ENCODE measurements around the genes NEDD1 and ACTR6.

GRCh38 chr12:96235540-96235866 lies 41.3 kb downstream of the ELK3 start:
- PRO-cap = no peak

GRCh38 chr12:96236190-96236832 lies 42.1 kb downstream of the ELK3 start:
- PRO-cap = no peak

GRCh38 chr12:96241634-96242353 lies 47.6 kb downstream of the ELK3 start:
- PRO-cap = no peak

- PRO-cap = no peak
These were observed 48.5 kb downstream of the ELK3 start for GRCh38 chr12:96242354-96243313.

DNA sequence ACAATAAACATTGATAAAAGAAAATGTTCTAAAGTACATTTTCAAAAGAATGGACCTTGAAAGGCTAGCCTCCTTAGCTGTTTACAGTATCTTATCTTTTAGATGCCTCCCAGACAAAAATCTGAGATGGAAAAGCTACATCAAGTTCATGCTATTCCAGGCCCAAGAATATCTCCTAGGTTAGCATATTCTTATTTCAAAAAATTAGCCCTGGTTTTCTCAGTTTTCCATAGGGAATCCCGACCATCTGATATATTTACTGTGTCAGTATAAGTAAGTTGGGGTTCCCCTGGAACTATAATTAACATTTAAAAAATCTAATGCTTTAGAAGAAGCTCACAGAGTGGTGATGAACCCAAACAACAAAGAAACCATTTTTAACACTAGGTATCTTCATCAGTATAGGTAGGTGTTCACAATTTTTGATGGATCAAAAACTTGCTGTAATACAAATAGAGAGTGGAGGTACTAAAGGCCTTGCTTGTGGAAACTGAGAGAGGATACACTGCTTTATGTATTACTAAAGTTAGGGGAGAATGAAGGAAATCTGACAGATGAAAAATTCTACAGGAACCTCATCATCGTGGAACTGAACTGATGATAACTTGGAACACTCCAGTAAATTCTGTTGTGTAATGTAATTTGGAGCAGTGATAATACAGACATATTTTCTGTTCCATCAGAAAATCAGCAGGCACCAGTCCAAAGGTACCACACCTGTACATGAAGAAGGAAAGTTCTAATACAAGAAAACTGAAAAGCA lies 73.8 kb downstream of the ELK3 start:
- PRO-cap = no peak

- PRO-cap = no peak
These were observed 91.0 kb downstream of the CDK17 start for GRCh38 chr12:96309129-96309657.

DNA sequence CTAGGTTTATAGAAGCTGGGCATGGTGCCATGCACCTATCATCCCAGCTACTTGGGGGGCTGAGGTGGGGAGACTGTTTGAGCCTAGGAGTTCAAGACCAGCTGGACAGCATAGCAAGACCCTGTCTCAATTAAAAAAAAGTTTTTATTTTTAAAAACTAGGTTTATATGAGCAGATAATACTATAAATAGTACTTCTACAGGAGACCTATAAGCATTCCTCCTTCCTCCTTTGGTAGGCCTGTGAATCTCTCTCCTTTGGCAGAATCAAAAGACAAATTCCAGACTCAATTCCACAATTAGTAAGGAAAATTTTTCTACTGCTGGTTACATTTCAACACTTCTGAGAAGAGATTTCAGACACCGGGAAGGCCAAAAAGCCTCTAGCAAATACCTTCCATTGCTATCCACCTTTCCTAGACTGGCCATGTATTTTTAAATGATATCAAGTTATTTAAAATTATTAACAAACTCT lies 34.5 kb downstream of the CDK17 start:
- PRO-cap = no peak

DNA sequence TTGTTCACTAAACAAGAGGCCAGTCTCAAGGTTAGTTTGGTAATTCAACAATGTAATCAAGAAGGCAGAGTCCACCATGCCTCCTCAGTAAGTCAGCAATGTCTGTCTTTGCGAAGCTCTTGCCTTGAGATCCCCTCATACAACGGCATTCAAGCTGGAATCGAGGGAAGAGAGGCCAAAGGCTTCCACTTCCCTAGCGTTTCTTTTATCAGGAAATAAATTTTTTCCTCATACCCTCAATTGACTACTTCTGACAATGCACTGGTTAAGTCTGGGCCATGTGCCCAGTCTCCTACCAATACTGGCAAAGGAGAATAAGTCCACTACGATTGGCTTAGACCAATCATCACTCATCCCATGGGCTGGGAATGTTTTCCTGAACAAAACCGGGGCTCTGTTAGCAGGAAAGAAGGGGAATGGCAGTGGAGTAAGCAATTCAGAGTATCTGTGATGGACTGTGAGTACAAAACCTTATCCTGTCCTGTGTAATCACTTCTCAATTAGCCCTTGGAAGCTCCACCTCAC lies 36.1 kb upstream of the CDK17 start:
- PRO-cap = no peak

DNA sequence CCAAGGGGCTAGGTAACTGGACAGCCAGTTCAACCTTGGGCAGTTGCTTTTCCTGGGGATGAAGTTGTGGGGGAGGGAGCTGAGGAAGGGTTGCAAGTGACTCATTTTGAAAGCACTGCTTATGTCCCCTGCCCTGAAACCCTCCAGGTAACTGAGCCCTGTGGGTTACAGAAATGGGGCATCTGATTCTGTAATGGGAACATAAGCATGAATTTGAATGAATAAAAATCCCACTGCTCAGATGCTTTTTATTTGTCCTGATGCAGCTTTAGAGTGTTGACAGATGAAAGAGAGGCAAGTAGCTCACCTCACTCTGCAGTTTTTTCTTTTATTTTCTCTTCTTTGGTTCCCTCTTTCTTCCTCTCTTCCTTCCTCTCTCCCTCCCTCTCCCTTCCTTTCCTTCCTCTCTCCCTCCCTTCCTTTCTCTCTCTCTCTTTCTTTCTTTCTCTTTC lies 13.3 kb downstream of the CFAP54 start:
- PRO-cap = no peak

DNA sequence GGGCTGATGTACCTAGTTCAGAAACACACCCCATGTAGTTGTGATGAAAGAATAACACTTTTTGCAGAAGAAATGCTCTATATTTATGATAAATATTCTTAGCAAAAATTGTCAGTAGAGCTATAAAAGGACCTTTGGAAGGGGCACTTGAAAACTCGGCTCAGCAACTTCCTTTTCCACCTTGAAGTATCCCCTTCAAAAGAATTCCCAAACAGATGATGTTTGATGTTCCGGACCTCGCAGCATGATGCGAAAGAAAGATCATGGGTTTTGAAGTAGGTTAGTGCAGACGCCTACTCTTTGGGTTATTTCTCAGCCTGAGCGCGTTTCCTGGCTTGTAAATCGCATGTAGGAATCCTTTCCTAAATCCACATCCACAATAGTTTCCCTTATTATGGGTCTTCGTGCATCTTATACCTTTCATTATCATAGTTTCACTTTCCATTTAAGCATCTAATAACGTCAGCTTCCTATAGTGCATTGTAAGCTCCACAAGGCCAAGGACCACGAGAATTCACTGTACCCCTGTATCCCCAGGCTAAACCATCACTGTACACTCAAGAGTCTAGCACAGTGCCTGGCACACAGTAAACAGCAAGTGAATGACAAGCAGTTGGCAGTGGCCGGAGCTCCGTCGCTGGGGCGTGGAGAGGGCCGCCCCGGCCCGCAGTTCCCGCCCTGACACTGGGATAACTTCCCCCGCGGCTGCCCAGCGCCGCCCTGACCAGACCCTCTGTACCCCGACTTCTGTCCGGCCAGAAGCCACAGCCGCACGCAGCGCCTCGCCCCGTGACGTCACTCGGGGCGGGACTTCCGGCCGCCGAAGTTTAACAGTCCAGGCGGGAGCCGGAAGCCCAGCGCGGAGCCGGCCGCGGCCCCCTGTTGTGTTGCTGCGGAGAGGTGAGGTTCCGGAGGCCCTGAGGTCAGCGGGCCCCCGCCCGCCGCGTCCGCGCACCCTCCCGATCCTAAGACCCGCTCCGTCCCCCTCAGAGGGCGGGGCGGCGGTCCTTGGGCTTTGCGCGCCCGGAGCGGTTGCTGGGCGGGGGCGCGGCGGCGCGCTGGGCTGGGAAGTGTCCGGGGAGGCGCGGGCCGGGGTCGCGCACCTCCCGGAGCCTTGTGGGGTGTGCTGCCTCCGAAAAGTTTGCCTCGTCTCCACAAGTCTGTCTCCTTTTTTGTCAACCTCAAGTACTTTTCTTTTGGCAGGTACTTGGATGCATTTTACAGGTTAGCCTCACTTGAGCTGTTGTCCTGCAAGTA lies at the start of gene NEDD1:
Gene NEDD1 (plus strand): TSS at position 857 of the 1,257 bp plus-strand sequence.
- PRO-cap = bidirectional peak, plus-strand start at position 833 of the sequence, minus-strand start at position 801 of the sequence

GRCh38 chr12:97274925-97276091 lies 368.3 kb downstream of the NEDD1 start:
- PRO-cap = bidirectional peak, plus-strand start at chr12:97275416, minus-strand start at chr12:97275399

DNA sequence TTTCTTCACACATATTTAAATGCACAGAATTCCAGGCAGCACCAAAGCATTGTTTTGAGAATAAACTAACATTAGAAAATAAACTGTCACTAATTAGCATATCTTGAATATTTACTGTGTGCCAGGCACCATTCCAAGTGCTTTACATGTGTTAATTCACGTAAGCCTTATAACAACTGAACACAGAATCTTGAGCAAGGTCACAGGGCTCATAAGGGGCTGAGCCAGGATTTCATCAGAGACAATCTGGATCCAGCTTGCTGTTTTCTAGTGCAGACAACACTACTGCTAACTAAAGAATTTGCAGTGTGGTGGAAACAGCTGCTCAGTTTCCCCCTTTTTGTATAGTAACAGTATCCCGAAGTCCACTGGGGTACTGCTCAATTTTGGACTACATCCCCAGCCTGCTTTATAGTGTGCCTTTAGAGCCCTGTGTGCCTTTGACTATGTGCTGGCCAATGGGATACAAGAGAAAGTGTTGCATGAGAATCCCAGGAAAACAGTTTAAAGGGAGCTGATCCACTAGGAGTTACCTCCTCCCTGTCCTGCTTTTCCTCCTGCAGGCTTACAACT lies 519.5 kb downstream of the NEDD1 start:
- PRO-cap = no peak

DNA sequence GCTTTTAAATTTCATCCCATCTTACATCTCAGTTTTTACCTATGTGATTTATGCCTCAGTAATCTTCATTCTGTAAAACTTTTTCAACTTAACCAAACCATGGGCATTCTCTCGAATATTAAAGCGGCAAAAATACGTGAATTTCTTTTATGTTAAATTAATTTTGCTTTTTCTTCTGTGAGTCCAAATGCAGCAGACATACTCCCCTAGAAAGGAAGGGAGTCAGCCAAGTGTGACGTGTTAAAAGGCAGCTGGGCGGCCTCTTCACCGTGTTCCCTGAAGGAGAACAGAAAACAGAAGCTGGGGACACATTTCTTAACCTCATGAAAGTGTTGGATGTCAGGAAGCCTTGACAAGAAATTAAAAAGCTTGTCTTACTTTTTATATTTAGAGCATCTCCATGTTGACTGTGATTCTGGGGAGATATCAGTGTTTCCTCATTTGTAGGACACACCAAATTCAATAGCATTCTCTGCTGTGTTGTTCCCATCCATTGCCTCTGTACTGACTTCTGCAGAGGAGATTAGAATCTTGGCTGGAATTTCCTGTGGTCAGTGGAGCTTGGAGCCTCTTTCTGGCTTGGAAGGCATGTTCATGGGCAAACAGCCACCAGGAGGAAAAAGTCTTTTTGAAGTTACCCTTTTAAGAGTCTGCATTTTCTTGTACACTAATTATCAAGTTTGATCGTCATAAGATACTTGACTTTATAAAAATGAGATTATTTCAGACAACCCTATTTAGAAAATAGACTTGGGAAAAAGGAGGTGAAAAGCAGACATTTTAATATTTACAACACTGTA lies 649.3 kb downstream of the NEDD1 start:
- PRO-cap = bidirectional peak, plus-strand start at position 554 of the sequence, minus-strand start at position 506 of the sequence

- PRO-cap = no peak
These were observed 759.1 kb upstream of the TMPO start for GRCh38 chr12:97756410-97756667.

- PRO-cap = no peak
These were observed 75.3 kb upstream of the TMPO start for GRCh38 chr12:98440031-98440584.

DNA sequence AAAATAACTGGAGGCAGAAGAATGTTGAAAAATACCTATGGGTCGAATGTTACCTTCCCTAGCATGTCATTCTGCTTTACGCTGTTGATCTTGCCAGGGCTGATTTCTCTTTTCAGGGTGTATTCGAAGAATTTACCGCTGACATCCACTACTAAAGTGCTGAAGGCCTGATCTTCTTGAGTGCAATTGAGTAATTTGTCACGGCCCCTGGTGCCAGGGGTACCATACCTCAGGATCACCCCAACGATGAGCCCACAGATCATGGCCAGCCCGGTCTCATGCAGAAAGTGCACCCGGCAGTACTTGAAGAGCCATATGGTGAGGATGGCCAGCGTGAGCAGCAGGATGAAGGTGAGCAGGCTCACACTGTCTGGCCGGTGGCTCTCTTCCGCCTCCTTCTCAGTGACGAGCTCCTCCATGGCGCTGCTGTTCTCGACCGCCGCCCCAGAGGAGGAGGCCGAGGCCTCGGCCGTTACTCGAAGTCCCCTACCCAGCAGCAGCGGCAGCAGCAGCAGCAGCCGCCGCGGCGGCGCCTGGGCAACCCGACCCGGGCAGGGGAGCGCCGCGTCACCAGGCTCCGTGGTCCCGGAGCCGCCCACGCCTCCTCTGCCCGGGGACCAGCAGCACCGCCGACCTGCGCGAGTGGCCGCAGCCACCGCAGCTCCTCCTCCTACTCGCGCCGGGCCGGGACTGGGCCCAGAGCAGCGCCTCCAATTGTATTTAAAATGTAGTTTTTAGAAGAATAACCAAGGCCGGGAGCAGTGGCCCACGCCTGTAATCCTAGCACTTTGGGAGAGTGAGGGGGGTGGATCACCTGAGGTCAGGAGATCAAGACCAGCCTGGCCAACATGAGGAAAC lies 58.6 kb upstream of the TMPO start:
- PRO-cap = bidirectional peak, plus-strand start at position 616 of the sequence, minus-strand start at position 608 of the sequence; unidirectional peak, minus-strand start at position 644 of the sequence

GRCh38 chr12:98499752-98500470 lies 15.5 kb upstream of the TMPO start:
- PRO-cap = no peak

DNA sequence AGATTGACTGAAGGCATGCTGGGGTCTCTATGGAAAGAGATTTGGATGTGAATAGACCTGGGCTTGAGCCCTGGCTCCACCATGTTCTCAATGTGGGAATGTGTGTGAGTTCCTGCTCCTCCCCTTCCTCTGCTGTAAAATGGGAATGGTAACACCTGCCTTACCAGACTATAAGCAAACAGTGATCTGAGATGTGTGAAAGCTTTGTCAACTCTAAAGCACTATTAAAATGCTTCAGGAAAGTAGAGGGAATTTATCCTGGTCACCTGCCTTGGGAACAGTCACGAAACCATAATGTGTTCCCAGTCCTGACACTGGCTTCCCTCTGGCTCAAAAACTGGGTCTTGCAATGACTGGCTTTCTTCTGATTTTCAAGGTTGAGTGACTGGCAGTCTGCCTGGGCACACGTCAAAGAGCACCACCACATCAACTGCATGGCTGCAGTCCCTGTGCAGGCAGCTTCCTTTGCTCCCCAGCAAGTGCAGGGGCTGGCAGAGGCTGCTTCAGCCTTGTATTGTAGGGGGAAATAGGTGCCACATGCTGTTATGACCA lies 384.7 kb downstream of the APAF1 start:
- PRO-cap = no peak

GRCh38 chr12:99238088-99238420 lies 409.5 kb upstream of the GARIN6 start:
- PRO-cap = no peak

GRCh38 chr12:100200374-100201336 lies at the start of gene ACTR6:
TSS of gene ACTR6 (plus strand) at chr12:100200815.
- PRO-cap = bidirectional peak, plus-strand start at chr12:100200796, minus-strand start at chr12:100200729